Foreskin keratinocyte (primary cell): ENCODE results near the gene ST3GAL5.

- RAMPAGE, total RNA, result no peak
Observed at GRCh38 chr2:85434598-85435625, 16.4 kb downstream of the SH2D6 start.

GRCh38 chr2:85498890-85499467 lies 40.0 kb upstream of the MAT2A start:
- RAMPAGE, total RNA, result no peak

DNA sequence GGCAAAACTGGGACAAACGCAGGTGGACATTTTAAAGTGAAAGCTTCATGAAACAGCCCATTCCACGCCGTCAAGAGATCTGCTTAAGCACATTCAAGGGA lies 984 bp upstream of the MAT2A start:
- RAMPAGE, total RNA, result no peak

- RAMPAGE, total RNA, result no peak
Observed at GRCh38 chr2:85541831-85542546, 3.0 kb downstream of the MAT2A start.

DNA sequence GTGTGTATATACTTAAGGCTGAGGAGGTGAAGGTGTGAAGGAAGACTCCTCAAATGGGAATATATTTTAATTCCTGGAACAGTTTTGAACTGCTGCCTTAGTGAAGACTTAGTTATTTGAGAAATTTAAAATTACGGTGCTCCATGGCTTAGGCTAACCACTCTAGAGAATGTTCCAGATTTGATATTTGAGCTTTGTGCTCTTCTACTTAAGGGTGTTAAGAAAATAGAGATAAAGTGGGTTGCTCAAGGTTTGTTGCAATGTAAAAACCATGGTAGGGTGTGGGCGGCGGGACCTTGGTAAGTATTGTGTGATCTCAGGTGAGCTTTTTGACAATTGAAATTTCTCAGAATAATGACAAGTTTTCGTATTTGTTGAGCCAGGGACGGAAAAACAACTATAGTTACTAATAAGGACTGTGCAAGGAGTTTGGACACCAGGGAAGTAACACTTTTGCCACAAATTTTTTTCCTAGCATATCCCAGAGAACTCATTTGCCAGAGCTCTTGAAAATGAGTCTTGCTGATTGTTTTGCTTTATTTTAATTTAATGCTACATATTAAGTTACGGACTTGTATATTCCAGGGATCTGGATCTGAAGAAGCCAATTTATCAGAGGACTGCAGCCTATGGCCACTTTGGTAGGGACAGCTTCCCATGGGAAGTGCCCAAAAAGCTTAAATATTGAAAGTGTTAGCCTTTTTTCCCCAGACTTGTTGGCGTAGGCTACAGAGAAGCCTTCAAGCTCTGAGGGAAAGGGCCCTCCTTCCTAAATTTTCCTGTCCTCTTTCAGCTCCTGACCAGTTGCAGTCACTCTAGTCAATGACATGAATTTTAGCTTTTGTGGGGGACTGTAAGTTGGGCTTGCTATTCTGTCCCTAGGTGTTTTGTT lies 4.4 kb downstream of the MAT2A start:
- RAMPAGE, total RNA, result no peak

DNA sequence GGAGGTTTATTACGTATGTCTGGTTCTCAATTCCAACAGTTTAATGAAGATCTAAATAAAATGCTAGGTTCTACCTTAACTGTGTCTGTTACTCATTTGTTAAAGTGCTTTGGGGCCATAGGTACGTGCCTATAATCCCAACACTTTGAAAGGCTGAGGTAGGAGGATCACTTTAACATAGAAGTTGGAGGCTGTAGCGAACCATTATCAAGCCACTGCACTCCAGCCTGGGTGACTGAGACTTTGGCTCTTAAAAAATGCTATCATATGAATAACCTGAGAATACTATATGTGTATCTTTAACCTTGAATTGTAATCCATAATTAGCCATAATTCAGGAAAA lies 6.2 kb downstream of the MAT2A start:
- RAMPAGE, total RNA, result no peak

DNA sequence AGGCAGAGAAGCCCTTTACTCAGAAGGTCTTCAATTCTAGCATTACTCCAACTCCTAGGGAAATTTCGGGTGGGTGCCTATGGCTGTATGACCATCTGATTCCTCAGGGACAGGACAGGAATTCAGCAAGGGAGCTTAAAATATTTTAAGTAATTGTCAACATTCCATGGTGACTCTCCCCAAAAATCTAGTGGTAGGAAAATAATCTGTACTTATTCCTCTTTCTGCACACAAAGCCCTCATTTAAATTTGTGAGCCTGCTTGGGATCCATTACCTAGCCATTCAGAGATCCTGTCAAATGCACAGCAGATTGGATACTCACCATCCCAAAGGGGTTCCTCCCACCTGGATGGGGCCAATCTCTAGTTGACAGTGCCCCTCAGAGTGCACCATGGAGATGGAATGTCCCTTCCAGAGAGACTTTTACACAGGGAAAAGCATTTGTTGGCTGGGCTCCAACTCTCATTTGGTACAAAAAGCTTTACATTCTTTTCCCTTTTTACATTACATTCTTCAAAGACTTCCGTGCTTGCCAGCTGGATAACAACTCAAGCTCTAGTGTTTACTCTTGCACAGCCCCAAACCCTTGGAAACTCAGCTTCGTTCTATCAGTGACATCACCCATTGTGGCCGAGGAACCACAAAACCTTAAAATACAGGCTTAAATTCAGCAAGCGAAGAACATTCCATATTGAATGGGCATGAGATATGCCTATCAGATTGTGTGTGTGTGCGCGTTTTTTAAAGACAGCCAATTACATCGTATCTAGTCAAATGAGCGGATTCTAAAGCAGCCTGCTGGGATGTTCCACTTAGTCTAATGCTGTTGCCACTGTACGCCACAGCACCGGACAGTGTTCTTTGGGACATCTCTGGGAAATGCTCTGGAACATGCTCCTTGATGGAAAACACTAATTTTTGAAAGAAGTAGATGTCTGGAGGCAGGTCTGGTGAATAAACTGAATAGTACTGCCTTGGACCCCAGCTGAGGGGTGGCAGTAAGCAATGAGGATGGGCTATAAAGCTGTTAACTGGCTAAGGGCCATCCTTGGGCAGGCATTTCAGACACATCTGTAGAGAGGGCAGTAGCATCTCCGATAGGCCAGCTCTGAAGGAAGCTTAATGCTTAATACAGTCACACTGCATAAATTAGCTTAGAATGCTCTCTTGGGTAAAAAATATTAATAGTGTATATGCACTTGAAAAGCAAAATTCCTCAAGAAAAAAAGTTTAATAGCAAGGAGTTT lies 3.4 kb upstream of the TMEM150A start:
- RAMPAGE, total RNA, result no peak

GRCh38 chr2:85648138-85648638 lies 19.8 kb downstream of the SFTPB start:
- RAMPAGE, total RNA, result no peak

DNA sequence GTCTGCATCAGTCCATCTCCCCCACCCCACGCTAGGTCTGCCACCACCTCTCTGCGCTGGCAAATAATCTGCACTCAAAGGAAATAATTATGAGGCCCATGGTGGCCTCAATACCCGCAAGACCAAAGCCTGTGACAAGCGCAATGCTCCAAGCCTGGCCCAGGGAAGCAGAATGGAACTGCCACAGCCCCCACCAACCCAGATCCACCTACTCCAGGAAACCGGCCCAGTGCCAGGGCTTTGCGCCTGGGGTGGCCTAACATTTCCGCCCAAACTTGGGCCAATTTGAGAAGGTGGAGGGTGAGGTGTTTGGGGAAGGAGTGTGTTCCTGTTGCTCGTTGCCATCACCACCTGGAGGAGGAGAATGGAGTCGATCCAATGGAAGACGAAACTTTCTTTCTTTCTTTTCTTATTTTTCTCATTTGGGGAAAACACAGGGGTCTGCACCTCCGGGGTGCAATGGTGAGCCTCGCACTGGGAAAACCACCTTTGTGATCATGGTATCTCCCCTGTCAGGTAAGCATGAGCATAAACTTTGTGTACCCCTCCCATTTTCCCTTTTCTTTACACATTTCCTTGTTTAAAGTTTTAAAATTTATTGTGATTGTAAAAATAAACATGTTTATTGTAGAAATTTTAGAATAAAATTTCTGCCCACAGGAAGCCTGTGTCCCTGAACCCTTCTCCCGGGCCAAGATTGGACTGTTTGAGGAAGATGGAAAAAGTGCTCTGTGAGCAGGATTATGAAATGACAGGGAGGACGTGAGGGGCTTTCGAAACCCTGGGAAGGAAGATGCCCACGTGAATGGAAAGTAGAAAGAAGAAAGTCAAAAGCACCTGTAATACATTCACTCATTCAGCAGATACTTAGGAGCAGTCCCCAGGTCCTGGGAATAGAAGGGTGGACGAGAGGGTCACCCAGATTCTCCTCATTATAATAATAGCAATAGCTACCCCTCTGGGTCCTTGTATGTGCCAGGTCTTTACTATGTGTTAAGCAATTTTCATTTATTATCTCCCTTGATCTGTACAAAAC lies 25.7 kb upstream of the ATOH8 start:
- RAMPAGE, total RNA, result no peak

GRCh38 chr2:85756848-85757848 lies 3.4 kb downstream of the ATOH8 start:
- RAMPAGE, total RNA, result no peak

- RAMPAGE, total RNA, result no peak
Observed at GRCh38 chr2:85768707-85769148, 14.9 kb downstream of the ATOH8 start.

GRCh38 chr2:85888199-85889087 lies at the start of gene ST3GAL5:
ST3GAL5 (minus strand) TSS chr2:85888990.
- RAMPAGE, total RNA, result no peak

DNA sequence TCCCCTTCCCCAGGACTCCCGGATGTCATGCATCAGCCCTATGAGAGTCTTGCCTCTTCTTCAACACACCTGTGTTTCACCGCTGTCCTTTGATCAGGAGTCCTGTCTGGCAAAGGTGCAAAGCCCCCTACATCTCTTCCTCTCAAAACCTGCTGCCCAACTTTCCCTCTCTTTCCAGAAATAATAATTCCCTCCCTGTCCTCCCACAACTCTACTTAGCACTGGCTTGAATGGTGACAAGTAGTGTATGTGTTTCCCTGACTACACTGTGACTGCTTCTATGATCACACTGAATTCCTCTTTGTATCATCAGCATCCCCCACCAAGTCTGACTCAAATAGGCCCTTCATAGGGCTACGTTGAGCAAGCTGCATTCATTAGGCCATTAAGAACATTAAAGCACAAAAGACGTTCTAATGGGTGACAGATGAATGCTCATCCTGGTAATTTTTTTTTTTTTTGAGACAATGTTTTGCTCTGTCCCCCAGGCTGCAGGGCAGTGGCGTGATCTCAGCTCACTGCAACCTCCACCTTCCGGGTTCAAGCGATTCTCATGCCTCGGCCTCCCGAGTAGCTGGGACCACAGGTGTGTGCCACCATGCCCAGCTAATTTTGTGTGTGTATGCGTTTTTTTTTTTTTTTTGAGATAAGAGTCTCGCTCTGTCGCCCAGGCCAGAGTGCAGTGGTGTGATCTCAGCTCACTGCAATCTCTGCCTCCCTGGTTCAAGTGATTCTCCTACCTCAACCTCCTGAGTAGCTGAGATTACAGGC lies 13.8 kb upstream of the ST3GAL5 start:
- RAMPAGE, total RNA, result no peak

- RAMPAGE, total RNA, result no peak
Observed at GRCh38 chr2:85936222-85937126, 47.7 kb upstream of the ST3GAL5 start.

- RAMPAGE, total RNA, result no peak
Observed at GRCh38 chr2:85954831-85955730, 66.3 kb upstream of the ST3GAL5 start.

DNA sequence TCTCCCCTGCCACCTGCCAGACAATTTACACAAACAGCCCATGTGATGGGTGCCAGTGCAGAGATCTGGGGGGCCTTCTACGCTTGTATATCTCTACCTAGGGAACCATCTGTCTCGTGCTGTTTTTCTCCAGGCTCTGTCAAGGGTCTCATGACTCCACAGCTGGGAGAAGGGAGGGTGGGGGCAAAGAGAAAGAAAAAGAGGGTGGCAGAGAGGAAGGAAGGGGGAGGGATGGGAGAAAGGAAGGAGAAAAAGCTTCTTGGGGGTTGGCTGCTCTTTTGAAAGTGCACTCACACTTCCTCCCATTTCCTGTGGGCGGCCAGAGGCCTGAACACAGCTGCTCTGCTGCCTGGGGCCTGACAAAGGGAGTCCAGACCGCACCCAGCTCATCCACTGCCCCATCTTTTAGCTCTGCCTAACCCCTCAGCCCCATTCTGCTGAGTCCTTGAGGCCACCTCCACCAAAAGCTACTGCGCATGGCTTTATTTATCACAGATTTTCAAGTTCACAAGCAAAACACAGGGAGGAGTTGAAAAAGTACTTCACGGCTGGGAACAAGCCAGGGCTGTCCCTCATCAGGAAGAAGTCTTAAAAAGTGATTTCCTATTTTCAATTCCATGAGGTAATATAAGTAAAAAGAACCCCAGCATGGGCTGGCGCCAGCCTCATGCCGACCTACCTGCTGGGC lies 69.2 kb downstream of the POLR1A start:
- RAMPAGE, total RNA, result no peak

DNA sequence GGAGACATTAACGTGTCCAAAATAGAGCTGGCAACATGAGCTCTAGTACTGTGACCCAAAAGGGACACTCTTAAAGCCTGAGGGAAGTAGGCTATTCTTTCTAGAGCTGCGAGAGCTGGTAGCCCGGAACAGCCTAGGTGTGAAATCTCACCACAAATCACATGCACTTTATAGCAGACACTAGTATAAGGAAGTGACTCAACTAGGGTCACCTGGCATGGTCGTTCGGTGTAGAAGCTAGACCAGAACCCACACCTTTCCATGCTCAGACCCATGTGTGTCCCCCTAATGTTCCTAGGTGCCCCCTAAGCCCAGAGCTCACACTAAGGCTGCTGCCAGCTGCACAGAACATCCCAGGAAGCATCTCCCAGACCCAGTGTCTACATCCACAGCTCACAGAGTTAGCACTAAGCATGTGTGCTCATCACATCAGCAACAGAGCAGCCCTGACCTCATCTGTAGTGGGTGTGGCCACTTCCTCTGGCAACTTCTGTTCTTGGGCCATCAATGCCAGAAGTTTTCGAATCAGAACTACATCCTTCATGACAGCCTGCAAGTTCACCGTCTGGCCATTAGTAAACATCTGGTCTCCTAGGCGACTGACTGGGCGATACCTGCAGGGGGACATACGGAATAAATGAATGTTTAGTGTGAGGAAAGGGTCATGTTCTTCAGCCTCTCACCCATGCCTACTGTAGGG lies 25.2 kb downstream of the POLR1A start:
- RAMPAGE, total RNA, result no peak

DNA sequence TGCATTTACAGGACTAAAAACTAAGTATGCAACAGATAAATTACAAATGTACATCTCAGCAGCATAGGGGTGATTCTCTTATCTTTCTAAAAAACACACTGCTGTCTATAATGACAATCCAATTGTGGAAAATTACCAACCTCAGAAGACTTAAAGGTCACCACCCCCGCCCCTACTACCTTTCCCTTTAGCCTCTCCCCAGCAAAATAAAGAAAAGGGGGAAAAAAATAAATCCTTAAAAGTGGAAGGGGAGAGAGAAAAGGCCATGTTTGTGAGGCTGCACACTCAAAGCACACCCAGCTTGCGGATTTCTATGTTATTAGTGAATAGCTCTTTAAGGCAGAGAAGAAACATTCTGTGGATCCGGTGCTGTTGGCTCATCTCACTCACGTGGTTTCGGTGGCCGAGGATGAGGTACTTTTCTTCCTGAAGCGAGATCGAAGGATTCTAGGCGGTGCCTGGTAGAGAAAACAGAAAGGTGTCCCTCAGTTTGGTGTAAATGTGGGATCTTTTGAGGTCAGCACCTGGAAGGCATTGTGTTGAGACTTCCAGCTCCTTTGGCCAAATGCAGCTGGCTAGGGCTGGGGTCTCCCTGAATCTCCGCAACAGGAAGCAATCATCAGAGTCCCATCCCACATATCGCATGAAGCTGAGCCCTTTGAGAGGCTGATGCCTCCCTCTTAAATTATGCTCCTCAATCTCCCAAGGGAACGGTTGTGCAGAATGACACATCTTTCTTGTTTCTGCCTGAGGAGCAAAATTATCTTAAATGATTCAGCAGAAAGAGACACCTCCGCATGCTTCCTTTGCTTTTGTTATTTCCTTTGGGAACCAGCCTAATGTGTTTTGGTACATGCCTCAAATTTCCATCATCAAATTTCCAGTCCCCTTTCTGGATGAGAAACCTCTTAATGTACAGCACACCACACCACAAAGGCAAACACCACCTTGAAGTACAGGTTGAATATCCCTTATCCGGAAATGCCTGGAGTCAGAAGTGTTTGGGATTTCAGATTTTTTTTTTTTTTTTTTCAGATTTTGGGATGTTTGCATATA lies 17.7 kb downstream of the MRPL35 start:
- RAMPAGE, total RNA, result no peak

DNA sequence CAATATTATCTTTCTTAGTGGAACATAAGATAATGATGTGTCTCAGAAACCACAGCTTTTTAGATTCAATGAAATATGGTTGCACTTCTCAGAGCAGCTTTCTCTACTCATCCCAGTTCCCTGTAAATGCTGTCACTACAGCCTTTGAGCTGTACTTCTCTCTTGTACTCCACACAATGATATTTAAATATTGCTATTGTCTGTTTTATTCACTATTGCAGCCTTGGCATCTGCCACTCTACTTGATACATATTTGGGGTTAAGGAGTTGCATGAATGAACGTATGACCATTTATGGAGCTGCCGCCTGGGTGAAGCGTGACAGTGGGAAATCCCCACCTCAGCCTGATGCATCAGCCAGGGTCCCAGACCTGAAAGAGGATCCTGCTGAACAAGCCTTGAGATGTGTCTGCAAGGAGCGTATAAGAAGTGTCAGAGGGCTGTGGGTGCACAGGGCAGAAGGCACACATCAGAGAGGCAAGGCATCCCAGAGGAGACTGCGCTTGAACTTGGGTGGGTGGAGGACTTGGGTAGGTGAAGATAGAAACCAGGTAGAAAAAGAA lies 39.1 kb downstream of the MRPL35 start:
- RAMPAGE, total RNA, result no peak

- RAMPAGE, total RNA, result no peak
Observed at GRCh38 chr2:86290802-86291000, 46.7 kb downstream of the REEP1 start.